Karpas-422 (cell line): ENCODE results near the genes GPATCH1, PEPD and ZNF302.

DNA sequence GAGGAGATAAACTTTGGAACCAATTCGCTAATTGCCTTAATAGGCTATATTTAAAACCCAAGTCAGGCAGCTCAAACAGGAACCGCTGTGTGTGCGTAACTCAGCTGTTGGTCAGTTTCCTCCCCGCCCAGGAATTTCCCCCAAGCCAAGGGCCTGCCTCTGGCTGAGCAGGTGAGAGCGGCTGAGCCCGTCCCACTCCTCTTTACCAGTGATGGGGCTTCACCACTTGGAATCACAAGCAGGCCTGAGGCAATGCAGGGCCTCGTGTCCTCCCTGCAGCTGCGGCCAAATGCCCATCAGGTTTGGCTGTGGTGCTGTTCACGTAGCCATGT is 442 bp upstream of the SLC7A9 start:
- PRO-cap = no peak
- RAMPAGE, long total RNA = no peak

DNA sequence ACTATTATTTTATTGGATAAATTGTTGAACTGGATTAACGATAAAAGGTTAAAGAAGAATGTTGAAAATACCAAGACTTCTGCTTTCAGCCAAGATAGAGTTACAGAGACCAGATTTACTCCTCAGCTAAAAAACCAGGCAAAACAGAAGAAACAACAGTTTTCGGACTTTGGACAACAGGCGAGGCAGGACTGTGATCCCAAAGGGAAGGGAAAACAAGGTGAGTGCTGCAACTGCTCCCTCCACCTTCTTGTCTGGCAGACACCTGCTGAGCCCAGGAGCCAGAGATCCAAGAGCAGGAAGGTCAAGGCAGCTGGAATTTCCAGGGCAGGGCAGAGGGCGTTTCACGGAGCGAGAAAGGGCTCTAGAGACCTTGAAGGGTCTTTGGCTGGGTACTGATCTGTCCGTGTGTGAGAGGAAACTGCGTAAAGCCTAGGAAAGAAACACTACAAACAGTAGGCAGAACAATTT is 32.9 kb upstream of the SLC7A9 start:
- PRO-cap = no peak
- RAMPAGE, long total RNA = no peak

DNA sequence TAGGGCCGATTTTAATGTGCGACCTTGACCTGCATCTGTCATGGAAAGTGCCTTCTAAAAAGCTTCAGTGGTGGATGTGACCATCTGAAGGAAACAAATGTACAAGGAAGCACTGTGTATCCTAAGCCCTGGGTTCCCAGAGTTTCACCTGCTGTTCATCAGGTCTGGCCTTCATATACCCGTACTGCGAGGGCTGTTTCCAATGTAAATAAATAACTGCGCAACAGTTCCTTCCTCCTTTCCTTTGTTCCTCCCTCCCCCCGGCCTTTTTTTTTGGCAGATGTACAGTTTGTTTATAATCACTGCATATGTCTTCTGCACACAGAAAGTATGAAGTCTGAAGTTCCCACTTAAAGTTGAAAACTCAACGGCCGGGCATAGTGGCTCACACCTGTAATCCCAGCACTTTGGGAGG is 5.2 kb downstream of the FAAP24 start:
- PRO-cap = no peak
- RAMPAGE, long total RNA = no peak

DNA sequence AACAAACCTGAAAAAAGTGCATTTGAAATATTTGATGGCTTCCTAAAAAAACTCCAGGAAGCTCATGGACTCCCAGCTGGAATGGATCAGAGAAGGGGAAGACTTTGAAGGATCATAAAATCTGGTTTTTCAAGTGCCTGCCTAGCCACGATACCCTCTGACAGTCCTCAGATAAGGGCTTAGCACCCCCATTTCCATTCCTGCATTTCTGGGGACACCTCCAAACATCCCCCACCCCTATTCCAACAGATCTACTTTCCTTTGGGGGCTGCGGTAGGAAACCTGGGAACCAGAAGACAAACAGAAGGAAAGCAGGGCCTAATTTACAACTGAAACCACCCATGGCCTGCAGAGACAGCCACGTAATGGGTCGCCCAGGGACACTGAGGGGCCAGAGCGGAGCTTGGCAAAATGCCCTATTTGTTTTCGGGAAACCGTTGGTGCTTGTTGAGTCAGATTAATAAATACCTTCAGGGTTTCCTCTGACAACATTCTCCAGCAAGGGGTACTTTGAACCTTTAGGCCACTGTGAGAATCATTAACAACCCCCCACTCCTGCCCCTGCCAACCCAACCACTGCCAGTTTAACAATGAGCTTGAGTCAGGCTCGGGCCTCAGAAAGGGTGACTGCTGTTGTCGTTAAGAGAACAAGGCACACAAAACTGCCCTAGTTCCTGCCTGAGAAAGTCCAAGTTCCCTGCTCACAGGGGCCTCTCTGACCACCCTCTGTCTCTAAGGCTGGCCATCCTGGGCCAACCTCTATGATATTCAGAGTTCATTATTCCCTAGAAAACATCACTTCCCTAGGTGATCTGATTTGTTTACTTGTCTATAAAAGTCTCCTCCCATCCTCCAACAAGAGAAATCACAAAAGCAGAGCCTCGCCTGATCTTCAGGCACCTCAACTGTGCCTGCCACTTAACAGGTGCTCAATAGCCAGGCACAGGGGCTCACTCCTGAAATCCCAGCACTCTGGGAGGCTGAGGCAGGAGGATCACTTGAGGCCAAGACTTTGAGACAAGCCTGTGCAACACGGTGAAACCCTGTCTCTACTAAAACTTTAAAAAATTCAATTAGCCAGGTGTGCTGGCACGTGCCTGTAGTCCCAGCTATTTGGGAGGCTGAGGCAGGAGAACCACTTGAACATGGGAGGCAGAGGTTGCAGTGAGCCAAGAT is 23.3 kb downstream of the RHPN2 start:
- PRO-cap = no peak
- RAMPAGE, long total RNA = no peak

DNA sequence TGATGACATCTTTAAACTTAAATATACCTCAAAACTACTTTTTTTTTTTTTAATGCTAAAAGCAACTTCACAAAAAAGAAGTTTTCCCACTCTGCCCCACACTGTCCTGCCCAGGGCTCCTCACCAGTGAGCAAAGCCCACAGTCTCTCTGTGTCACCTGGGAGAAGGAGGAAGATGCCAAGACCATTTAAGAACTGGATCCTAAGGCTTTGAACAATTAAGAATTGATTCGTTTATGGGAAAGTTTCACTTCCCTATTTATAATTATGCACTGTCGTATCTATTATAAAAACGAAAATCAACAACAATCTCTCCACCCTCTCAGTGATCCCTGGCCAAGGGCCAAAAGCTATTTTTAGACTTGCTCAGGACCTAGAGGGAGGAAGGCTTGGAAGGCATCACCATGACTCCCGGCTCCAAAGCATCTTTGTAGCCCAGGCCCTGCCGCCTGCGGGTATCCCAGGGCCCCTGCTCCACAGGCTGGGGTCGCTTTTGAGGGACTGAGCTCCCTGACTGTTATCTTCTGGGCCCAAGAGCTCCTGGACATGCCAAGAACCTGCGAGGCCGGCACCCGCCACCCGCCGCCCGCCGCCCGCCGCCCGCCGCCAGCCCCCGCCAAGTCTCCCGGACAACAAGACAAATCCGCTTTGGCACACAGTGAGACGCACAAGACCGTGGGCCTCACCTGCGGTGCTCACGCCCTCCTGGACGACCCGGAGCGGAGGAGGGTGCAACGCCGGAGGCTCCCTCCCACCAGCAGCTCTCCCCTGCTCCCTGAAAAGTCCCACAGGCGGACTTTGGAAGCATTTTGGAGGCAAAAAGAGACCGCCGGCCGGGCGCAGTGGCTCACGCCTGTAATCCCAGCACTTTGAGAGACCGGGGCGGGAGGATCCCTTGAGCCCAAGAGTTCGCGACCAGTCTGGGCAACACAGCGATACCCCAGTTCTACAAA is 1.2 kb downstream of the RHPN2 start:
- PRO-cap = no peak
- RAMPAGE, long total RNA = no peak

DNA sequence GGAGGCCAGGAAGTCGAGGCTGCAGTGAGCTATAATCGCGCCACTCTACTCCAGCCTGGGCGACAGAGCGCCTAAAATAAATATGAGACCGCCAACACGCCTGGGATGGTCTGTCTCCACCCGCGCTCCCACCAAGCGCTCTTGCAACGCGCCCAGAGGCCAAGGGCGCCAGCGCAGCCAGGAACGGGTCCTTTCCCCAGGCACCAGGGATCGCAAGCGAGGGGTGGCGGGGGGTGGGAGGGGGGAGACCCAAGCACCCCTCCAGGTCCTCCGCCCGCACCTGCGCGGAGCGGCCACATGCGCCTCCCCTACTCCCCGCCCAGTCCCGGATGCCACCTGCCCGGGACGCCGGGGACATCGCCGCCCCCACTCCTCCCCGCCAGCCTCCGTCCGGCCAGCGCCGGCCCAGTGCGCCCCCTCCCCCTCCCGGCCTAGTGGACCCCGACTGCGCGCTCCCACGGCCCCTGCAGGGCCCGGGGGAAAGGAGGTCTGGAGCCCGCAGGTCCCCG is 382 bp downstream of the RHPN2 start:
- PRO-cap = no peak
- RAMPAGE, long total RNA = no peak

DNA sequence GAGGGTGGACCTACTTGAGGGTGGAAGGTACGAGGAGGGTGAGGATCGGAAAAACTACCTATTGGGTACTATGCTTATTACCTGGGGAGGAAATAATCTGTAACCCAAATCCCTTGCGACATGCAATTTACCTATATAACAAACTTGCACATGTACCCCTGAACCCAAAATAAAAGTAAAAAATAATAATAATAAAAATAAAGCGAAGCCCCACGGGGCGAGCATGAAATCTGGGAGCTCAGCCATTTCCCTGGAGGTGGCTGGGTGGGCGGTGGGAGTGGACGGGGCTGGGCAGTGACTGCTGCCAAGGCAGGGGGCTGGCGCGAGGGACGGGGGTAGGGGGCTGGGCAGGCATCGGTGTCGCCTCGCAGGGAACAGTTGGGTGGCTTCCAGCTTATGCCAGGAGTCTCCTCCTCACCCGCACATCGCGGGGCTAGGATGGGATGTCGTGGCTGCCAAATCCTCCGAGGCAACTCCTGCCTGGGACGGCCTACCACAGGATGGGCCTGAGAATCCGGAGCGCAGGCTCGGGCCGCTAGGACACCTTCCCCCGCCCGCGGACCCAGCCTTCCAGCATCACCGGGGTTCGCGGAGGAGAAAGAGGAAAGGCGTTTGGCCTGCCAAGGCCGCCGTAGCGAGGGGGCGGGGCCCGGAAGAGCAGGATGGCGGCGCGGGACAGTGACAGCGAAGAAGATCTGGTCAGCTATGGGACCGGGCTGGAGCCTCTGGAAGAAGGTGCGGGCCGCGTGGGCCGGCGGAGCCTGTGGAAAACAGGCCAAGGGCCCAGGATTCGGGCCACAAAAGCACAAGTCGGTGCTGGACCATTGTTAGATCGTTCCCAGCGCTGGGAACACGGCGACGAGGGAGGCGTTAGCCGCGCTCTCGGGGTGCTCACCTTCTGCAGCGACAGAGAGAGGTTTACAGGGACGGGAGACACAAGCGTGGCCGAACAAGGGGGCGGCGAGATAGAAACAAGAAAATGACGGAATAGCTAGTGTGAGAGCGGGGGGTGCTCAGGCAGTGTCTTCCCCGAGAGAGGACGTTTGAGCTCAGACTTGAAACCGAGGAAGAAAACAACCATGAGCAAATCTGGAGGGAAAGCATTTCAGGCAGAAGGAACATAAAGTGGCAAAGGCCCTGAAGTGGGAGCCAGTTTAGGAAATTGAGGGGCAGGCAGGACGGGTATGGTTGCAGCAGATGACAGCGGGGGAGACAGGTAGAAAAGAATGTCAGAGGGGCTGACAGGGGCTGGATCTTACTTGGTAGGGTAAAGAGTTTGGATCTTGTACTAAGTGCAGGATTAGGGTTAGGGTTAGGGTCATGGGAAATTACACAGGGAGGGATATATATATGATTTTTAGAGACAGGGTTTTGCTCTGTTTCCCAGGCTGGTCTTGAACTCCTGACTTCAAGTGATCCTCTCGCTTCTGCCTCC is at the start of gene GPATCH1:
Gene GPATCH1 (plus strand): TSS at position 650 of the 1,435 bp plus-strand sequence.
- PRO-cap = bidirectional peak, plus-strand start at position 690 of the sequence, minus-strand start at position 572 of the sequence
- RAMPAGE, long total RNA = no peak

GRCh38 chr19:33286777-33287331 is 15.5 kb downstream of the CEBPA start:
- PRO-cap = no peak
- RAMPAGE, long total RNA = no peak

DNA sequence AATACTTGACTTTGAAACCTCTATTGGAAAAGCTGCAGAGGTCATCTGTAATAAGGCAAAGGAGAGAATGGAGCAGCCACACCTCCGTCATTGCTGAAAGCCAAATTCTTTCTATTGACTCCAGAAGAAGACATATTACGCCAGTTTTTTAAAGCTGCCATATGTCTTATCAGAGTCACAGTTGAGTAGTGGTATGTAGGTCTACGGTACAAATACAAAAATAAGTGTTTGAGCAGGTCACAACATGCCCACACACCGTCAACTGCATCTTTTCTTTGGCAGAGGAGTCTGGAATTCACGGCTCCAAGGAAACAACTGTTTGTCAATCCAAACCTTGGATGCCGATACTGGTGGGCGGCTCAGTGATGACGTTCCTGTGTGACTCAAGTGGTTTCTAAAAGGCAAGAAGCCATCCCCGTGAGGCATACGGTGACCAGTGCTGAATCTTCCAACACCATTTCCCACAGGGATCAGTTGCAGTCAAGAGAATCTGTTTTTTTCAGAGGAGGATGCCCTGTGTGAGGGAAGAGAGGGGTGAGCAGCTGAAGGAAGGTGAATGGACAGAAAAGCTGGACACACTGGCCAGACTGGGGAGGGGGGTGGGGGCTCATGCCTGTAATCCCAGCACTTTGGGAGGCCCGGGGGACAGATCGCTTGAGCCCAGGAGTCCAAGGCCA is 23.0 kb upstream of the CEBPG start:
- PRO-cap = no peak
- RAMPAGE, long total RNA = no peak

GRCh38 chr19:33501926-33502163 is 19.7 kb downstream of the PEPD start:
- PRO-cap = no peak
- RAMPAGE, long total RNA = no peak

DNA sequence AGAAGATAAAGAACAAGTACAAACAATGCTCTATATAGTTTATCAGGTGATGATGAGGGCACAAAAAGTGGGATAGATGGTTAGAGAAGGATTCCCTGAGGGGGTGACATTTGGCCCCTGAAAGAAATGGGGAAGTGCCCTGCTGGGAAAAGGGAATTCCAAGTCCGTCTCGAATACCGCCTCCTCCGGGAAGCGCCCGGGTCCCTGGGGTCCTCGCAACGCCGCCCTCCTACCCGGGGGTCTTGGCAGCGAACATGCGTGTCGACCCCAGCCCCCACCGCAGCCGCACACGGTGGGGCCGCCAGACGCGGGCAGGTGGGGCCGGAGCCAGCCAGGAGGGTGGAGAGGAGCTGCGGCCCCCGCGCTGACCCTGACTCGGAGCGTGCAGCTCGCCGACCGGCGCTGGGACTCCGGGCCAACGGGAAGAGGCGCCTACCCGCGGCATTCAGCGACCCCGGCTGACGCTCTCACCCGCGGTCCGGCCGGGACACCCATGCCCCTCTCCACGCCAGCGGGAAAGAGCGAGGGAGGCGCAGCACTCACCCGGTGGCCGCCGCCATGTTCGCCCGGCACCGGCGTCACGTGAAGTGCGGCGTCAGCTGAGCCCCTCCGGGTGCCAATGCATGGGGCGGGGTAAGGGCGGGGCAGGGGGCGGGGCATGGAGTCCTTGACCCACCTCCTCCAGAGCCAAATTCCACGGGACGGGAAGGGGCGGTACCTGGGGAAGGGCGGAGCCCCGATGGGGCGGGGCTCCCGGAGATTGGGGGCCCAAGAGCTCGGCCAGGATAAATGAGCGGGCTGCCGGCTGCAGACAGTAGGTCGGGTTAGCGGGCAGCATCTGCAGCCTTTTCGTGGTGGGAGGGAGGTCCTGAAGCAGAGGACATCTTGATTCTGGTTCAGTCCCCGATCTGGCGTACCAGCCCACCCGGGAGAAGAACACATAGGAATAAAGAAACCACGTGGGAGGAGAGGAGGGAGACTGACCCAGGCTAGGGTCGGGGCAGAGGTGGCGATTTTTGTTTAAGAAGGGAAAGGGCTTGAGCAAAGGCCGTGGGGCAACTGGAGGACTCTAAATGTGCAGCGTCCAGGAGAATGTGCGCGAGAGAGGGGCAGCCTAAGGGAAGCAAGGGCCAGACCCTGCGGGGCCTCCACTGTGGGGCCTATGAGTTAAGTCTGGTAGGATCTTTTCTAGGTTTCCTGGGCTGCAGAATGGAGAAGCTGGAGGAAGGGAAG is at the start of gene PEPD:
Gene PEPD (minus strand): TSS at position 591 of the 1,233 bp plus-strand sequence.
- PRO-cap = bidirectional peak, plus-strand start at position 814 of the sequence, minus-strand start at position 589 of the sequence
- RAMPAGE, long total RNA = no peak

DNA sequence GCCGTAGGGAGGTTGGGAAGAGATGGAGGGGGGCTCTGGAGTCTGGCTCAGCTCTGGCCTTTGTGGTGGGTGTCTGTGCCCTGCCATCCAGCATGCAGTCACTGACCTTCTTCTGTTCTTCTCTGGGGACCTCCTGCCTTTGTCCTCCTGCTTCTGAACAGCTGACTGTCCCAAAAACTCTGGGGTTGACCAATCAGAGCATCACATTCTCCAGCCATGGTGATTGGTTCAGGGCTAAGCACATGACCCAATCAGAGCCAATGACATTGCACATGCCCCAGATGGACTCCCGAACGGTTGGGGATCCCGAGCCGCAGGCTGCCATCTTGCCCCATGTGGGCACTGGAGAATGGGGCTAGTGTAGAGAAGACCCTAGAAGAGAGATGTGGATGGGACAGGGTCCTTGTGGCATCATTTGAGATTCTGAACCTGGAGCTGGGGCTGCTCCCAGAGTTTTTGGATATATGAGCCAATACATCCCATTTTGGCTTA is 31.3 kb upstream of the PEPD start:
- PRO-cap = no peak
- RAMPAGE, long total RNA = no peak

DNA sequence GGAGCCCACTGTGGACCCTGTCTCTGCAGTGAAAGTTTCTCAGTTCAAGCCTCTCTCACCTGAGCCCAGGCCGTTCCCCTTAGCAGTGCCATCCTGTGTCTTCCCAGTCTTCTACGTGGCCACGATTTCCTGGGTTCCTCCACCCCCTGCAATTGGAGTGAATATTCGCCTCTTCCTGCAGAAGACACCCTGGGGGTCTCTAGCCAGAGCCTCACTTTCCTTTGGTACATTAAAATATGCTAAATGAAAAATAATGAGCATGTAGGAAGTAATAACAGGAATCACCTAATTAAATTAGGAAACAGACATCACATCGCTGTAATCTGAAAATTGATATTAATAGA is 79.3 kb downstream of the CHST8 start:
- PRO-cap = no peak
- RAMPAGE, long total RNA = no peak

GRCh38 chr19:33796212-33796773 is 377 bp upstream of the KCTD15 start:
- PRO-cap = no peak
- RAMPAGE, long total RNA = no peak

GRCh38 chr19:33820925-33821156 is 24.2 kb downstream of the KCTD15 start:
- PRO-cap = no peak
- RAMPAGE, long total RNA = no peak

- PRO-cap = no peak
- RAMPAGE, long total RNA = no peak
Measured at GRCh38 chr19:34221473-34221768, 32.9 kb upstream of the GARRE1 start.

DNA sequence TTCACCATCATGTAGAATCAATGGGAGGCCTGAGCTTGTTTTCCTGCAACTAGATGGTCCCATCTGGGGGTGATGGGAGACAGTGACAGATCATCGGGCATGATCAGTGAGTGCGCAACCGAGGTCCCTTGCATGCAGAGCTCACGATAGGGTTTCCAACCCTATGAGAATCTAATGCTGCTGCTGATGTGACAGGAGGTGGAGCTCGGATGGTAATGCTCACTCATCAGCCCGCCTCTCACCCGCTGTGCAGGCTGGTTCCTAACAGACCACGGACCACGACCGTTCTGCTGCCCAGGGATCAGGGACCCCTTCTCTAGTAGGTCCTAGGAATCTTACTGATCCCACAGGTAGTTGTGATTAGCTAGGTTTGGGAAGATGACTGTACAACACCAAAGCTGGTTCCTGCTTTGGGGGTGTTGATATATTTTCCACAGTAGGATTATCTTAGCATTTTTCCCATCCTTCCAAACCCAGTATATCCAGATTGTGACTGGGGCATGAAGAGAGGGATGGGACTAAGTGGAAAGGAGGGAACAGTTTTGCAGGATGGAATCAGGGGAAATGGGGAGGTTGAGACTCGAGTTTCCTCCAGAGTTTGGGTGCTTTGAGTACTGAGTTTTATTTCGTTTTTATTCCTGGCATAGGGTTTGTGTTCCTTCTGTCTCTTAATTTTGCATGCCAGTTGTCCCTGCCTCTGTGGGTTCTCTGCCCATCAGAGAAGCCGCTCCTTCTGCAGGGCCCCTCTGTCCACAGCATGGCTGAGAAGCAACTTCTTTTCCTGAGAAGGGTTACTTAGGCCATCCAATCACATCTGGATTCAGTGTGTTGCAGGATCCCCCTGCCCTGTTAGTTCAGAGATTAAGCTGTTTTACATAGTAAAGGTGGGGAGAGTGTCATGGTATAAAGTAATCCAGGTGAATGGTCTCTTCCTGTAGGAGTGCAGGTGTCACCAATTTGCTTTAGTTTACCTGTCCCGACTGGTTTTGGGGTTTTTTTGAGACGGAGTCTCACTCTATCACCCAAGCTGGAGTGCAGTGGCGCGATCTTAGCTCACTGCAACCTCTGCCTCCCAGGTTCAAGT is 23.2 kb upstream of the GARRE1 start:
- PRO-cap = no peak
- RAMPAGE, long total RNA = no peak

DNA sequence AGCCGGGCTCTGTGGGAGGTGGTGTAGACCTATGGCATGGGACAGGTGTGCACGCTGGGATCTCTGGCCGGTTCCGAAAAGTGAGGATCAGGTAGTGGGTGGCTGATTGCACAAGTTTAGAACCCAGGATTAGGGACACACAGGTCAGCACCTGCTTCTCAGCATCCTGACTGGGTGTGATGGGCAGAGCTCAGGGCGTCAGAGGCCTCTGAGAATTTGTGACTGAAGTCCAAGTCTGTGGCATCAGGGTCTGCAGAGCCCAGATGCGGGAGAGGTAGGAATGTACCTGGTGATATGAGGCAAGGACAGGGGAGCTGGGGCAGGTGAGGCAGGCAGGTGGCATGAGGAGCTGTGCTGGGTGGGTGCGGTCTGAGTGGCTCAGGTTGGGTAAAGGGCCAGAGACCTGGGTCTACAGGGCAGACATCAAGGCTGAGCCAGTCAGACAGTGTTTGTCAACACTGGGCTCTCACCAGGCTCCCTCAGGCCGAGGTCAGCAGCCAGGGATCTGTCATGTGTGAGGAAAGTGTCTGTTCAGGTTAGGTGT is 18.5 kb downstream of the GPI start:
- PRO-cap = no peak
- RAMPAGE, long total RNA = no peak

DNA sequence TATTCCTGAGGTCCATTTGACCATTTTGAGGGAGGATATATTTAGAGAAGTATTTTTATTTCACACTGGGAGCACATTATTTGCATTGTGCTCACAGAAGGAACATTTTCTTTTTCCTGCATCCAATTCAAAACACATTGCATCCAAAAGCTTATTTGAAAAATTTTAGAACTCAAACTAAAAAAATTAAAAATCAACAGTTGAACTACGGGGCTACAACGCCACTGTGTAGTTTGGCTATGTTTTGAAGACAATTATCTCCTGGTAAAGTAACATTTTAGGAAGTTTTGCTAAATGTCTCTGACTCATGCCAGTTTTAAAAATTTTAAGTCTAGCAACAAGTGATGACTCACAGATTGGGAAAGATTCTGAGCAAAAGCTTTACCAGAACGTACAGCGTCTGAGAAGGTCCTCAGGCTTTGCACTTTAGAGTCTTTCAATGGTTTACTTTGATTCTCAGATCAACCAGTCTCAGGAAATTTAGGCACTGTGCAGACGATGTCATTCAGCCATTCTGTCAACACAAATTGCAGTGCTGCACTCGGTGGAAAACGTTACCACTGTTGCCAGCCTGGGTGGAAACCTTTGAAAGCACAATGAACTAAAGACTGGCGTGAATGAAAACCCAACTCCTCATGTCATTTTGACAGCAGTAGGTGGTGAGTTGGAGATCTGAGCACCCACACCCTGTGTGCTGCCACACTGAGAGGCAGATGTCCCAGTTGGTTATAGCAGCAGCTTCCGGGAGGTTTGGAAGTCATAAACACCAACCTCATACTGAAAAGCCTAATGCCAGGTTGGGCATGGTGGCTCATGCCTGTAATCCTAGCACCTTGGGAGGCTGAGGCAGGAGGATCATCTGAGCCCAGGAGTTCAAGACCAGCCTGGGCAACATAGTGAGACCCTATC is 6.4 kb upstream of the WTIP start:
- PRO-cap = no peak
- RAMPAGE, long total RNA = no peak

DNA sequence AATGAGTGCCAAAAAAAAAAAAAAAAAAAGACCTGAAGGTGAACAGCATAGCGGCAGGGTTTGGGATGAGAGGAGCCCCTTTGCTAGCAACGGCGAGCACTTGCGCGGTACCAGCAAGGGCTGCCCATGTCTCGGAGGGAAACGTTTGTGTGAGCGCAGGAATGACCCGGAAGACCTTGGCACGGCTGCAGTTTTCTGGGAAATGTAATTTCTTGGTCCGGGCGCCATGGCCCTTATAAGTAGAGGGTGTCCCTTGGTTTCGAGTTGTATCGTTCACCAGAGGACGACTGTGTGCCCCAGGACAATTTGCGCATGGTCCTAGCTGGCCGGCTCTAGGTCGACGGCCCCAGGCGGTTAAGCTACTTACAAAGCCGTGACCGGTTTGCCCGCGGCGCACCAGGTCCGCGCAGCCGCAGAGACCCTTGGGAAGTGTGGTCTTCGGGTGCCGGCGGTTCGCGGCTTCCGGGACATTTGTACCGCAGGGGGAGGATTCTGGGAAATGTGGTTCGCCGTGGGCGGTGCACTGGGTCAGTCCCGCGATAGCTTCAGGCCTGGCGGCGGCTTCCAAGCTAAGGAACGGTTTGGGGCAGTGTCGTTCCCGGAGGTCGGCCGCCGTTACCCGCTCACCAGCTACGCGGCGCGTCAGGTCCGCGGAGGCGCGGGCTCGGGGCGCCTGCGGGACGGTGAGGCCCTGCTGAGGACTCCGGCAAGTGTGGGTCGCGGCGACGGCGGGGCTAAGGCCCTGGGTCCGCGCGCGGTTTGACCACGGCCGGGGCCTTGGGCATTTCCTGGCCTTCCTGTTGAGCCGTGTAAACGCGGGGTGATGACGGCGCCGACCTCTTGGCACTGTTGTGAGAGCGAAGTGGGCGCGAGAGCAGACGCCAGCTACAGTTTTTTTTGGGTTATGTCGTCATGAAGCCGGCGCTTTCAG is at the start of gene ZNF302:
Gene ZNF302 (plus strand): TSS at position 528 of the 931 bp plus-strand sequence.
- PRO-cap = no peak
- RAMPAGE, long total RNA = no peak